ReNcell CX (cell line): ENCODE data around the genes OR51B2, OR52N5, OLFML1, CYB5R2, OR5P3 and OR10A6.

DNA sequence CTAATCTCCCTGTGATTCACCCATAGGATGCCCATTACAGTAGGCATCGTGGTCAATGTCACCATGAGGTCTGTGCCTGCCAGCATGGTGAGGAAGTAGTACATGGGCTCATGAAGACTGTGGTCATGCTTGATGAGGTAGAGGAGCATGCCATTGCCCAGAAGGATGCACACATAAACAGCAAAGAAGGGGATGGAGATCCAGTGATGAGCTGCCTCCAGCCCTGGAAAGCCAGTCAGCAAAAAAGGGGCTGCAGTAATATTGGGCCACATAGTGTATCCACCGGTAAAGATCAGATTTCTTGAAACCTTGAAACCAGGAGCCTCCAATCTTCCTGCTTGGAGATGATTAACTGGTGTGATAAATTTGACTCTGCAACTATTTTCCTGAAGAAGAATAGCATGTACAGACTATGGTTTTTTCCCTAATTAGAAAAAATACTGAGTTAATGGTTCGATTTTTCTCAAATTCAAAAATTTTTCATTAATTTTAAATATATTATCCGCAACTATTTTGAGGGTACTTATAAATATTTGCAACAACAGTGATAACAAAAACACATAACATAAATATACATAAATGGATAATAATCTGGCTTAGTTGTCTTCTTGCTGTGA, at the start of gene OR51B2:
Gene OR51B2, minus strand, starts transcription at position 272 of the 617 bp plus-strand sequence.
- PRO-cap: no peak

GRCh38 chr11:5783198-5783588, at the start of gene OR52N5:
TSS of gene OR52N5 (minus strand) at chr11:5783355.
- PRO-cap: no peak

DNA sequence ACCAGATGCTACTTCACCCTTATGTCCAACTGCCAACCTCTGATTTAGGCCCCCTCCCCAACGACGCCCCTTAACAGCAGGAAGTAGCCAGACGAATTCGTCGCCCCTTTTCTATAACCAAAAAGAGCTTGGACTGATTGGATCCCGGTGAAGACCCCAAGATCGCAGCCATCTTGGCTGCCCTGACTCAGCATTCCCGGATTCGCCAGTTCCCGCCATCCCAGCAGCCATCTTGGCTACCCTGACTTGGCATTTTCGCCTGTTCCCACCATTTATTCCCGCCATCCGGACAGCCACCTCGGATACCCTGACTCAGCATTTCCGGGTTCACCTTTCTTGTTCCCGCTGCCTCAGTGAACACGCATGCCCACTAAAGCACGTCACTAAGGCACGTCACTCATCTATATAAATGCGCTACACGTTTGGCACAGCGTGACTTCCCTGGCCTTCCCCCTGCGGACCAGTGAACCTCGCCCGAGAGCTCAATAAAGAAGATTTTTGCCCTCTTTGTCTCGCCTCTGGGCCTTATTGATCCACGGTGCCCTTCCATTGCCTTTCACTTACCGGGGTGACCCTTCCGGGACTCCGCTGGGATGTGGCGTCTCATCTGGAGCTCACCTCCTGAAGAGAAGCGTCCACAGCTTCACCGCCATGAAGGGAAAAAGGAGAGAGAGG, 4.1 kb upstream of the OR56A3 start:
- PRO-cap: no peak

- PRO-cap: no peak
Observed at GRCh38 chr11:6185188-6185435, 13.9 kb upstream of the OR52W1 start.

- PRO-cap: no peak
Observed at GRCh38 chr11:6365534-6366141, 24.6 kb upstream of the SMPD1 start.

DNA sequence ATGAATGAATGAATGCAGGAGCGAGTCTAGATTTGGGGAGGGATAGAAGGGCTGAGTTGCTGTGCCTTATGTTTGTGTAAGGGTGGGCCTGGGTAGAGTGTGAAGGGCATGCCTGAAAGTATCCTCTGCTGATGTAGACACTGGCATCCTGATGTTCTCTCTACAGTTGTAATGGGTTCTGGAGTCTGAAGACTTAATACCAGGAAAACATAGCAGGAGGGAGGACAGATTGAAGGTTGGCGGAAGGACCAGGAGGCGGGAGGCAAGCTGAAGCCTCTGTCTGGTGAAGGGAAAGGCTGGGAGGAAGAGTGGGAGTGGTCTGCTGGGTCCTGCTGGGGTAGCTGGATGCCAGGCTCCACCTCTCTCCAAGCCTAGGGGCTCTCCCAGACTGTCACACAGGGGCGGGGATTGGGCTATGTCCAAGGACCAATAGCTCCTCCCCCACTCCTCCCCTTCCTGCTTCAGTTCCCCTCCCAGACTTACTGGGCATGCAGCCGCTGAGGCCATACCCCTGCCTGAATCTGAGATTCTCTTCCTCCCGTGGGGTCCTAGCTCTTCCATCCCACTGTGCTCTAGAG, 4.8 kb downstream of the TRIM3 start:
- PRO-cap: no peak

DNA sequence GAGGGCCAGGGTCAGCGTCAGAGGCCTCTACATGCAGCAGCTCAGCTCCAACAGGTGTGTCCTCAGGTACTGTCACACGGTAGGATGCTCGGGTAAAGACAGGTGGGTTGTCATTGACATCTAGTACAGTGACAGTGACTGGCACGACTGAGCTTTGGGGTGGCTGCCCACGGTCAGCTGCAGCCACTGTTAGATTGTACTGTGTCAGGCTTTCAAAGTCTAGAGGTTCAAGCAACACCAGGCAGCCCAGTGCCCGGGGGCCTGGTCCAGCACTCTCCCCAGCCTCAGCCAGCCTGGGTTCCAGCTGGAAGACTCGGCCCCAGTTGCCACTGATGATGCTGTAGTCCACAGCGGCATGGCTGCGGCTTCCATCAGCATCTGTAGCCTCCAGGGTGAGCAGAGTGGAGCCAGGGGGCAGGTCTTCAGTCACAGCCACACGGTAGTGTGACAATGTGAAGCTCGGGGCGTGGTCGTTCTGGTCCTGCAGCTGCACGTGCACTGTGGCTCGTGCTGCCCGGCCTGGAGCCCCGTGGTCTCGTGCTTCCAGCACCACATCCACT, 4.6 kb upstream of the TPP1 start:
- PRO-cap: no peak

- PRO-cap: no peak
Observed at GRCh38 chr11:6635104-6636261, 16.3 kb upstream of the TPP1 start.

- PRO-cap: no peak
Observed at GRCh38 chr11:6743367-6743952, 28.3 kb downstream of the OR2AG2 start.

DNA sequence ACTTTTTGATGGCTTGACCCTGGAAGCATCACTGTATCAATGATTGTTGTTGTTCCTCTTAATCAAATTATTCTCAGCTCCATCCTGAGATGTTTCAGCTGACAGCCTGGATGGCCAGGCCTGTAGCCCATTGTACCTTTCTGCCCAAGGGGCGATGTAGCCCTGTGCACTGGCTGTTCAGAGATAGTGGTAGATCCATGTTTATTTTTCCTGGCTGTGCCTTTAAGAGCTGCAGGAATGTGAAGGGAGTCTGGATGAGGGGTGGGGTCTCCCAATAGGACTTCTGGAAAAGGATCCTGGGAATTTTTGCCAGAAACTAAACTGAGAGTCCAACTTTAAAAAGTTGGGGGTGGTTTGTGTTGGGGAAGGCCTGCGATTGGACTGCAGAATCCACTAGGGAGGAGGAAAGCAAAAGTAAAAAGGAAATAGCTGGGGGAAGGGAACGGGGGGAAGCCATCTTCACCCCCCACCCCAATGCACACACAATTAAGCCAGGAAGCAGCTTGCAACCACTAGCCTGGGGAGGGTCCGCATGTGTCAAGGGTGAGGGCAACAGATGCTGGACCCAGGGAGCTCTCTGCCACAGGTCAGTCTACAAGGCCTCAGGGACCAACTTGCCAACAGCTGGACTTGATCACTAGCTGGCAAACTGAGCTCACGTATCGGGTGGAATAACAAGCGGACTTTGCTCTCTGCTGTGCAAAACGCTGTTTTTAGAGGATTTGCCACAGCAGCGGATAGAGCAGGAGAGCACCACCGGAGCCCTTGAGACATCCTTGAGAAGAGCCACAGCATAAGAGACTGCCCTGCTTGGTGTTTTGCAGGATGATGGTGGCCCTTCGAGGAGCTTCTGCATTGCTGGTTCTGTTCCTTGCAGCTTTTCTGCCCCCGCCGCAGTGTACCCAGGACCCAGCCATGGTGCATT, at the start of gene OLFML1:
Gene OLFML1, plus strand, starts transcription at position 456 of the 925 bp plus-strand sequence.
- PRO-cap: no peak

GRCh38 chr11:7516405-7517149, 2.8 kb downstream of the PPFIBP2 start:
- PRO-cap: no peak

DNA sequence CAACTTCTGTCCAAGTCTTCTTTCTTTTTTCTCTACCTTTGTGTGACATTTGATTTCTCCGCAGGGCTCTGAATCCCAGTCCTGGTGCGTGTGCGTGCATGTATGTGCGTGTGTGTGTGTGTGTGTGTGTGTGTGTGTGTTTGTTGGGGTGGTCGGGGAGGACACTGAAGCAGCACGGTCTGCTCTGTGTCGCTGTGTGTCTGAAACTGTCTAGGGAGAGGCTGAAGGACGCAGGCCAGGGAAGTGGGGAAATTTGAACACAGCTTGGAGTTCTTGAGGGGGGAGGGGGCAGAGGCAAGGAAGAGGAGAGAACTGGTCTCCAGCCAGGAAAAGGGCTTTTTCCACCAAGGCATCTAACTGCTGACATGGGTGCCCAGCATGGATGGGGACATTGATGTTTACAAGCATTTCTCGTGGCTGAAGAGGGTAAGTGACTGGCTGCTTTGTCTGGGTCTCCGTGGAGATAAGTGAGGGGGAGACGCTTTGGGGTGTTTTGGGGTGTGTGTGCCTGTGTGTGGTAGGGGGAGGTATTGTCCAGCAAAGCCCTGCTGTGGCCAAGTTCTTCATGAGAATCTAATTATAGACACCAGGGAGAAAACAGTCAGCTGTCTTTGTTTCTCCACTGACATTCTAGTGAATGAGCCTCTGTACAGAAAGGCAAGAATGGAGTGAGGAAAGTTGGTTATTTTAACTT, 63.6 kb downstream of the PPFIBP2 start:
- PRO-cap: no peak

- PRO-cap: no peak
Observed at GRCh38 chr11:7582177-7583357, 68.8 kb downstream of the PPFIBP2 start.

GRCh38 chr11:7604749-7605146, 68.6 kb downstream of the CYB5R2 start:
- PRO-cap: no peak

GRCh38 chr11:7673308-7674502, at the start of gene CYB5R2:
TSS of gene CYB5R2 (minus strand) at chr11:7673500.
- PRO-cap: bidirectional peak, plus-strand start at chr11:7673624, minus-strand start at chr11:7673494; bidirectional peak, plus-strand start at chr11:7674344, minus-strand start at chr11:7674079

DNA sequence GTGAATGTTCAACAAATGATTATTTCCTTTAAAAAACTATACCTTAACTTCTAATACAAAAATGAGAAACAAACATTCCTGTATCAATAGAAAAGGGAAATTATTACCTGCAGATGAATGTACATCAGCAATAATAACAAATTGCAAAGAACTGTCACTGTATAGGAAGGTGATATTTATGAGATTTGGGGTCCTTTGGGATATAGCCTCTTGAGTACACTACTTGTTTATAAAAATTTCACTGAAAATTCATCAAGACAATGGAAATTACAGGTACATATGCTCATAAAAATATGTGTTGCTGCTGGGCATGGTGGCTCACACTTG, at the start of gene OR5P3:
Gene OR5P3, minus strand, starts transcription at position 124 of the 327 bp plus-strand sequence.
- PRO-cap: no peak

DNA sequence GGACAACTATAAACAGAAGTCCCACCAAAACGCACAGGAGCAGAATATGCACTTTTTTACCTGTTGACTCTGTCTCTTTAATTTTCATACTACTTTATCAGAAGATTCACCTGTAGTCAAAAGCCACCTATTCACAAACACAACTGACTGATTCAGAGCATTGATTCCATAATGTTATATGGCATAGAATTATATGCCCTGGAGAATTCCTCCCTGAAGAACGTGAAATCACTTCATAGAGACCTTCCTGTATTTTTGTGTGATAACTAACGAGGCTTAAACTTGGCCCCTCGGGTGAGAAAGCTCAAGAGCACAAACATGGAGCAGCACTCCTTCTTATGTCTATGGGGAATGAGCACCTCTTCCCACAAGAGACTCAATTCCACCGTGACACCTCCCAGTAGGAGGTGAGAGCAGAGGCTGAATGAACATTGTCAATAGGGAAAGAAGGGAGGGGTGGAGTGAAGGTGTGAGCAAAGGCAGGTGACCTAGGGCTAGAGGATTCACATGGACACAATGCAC, at the start of gene OR10A6:
Gene OR10A6, minus strand, starts transcription at position 132 of the 522 bp plus-strand sequence.
- PRO-cap: no peak

DNA sequence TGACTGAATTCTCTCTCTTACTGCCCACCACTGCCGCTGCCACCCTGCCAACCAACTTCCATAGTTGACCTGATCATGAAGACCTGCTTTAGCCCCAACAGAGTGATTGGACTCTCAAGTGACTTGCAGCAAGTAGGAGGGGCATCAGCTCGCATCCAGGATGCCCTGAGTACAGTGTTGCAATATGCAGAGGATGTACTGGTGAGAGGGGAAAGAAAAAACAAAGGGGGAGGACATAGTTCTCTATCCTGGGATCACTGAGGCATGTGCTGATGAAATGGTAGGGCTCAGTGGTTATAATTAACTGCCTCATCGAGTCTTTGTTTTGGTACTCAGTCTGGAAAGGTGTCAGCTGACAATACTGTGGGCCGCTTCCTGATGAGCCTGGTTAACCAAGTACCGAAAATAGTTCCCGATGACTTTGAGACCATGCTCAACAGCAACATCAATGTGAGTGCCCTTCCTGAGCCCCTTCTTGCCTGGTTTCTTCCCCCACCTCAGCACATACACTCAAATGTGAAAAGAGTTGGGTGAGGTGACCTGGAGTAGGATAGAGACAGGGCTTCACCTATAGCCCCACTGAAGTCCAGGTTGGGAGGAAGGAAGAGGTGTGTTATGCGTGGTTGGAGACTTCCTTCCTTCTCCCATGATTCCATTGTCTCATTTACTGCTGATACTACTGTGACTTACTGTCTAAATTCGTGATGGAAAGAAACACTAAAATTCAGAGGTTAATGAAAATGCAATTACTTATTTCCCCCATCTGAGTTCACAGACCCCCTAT, 8.0 kb downstream of the EIF3F start:
- PRO-cap: no peak

- PRO-cap: no peak
Observed at GRCh38 chr11:8059722-8060157, 21.3 kb upstream of the TUB start.

DNA sequence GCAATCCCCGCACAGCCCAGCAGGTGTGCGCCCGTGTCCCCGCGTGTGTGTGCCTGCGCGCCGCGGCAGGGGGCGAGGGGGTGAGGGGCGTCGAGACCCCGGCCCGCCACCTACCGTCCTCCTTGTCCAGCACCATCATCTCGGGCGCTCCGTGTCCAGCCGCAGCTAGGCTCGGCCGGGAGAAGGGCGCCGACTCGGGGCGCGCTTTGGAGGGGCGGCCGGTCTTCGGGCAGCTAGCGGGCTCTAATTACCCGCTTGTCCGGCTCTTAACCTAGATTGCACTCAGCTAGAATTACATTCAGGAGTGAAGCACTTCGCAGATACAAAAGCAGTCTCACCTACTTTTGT, 480 bp downstream of the LMO1 start:
- PRO-cap: no peak